Mesenteric fat pad (tissue), 1 donor: ENCODE measurements around a stretch of chr15.

DNA sequence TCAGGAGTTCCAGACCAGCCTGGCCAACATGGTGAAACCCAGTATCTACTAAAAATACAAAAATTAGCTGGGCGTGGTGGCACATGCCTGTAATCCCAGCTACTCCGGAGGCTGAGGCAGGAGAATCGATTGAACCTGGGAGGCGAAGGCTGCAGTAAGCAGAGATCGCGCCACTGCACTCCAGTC, 896 bp upstream of the MORF4L1 start:
- PRO-cap = no peak

GRCh38 chr15:78922702-78923390, 22.0 kb downstream of the CTSH start:
- PRO-cap = no peak

- PRO-cap = no peak
Observed at GRCh38 chr15:78991496-78991860, 46.6 kb upstream of the CTSH start.

GRCh38 chr15:79507208-79507501, 75.0 kb downstream of the MINAR1 start:
- PRO-cap = no peak

- PRO-cap = no peak
Observed at GRCh38 chr15:79846268-79847175, 50.3 kb downstream of the MTHFS start.

DNA sequence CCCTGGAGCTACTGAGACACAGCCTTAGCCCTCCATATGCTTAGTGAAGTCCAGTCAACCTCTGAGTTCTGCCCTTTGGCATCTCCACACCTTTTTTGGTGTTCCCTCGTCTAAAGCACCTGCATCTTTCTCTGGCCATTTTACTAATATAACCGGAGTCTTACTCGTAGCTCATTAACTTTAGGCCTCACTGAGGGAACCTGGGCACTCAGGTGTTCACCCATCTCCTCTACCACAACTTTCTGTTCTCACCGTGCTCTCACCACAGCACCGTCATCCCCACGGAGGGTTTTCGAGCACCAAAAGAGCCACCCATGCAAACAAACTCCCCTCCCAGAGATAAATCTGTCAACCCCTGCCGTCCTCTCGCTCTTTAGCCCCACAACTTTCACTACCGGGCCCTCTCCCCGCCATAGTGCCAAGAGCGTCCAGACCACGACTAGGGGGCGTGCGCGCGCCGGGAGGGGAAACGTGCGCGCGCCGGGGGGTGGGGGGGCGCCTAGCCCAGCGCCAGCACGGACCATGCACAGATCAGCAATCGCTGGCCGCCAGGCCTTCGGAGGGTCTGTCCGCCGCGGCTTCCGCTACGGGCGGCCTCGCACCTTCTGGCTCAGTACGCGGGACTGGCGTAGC, 428 bp downstream of the MTHFS start:
- PRO-cap = bidirectional peak, plus-strand start at position 493 of the sequence, minus-strand start at position 441 of the sequence

GRCh38 chr15:79898364-79899291, 1.8 kb upstream of the MTHFS start:
- PRO-cap = no peak

GRCh38 chr15:79922474-79922628, 25.5 kb upstream of the MTHFS start:
- PRO-cap = no peak

GRCh38 chr15:79970076-79970659, 828 bp downstream of the BCL2A1 start:
- PRO-cap = no peak

GRCh38 chr15:80163044-80163843, 10.4 kb downstream of the FAH start:
- PRO-cap = no peak

DNA sequence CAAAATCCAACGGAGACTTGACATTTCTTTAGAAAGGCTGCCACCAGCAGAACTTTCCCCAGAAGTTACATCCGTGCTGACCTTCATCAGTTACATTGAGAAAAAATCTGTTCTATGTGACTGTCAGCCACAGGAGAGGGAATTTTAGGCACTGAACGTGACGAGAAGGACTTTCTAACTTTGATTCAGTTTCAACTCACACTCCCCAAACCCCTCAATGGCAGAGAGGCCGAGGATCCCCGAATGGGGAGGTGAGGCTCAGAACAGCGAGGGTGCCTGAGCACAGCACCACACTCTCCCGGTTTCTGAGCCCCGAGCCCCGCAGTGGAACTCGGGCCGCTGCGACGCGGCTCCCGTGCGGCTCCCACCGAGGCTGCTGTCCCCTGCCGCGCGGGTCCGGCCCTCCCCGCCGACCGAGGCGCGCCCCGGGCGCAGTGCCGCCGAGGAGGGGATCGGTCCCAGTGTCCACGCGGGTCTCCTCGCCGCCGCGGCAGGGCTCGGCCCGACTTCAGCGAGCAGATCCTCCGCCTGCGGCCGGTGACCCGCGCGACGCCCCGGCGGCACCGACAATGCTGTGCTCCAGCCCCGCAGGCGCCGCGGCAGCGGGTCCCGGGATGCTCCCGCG, 527 bp downstream of the CTXND1 start:
- PRO-cap = no peak

DNA sequence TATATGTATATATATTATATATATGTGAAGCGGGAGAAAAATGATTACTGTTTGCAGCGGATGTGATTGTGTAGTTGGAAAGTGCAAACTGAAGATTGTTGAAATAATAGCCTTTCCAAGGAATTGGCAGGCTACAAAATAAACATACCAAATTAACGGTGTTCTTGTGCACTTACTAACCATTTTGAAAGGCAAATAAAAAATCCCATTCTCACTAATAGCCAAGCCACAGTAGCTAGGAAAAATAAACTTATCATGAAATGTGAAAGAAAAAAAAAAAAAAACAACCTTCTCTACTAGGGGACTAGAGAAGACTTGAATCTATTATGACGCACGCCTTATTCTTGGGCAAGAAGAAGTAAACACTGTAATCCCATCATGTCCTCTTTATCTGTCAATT, 633 bp upstream of the CTXND1 start:
- PRO-cap = no peak

GRCh38 chr15:80507574-80508262, 103.5 kb downstream of the ARNT2 start:
- PRO-cap = no peak

- PRO-cap = no peak
Observed at GRCh38 chr15:80596383-80597215, 98.5 kb upstream of the ABHD17C start.

DNA sequence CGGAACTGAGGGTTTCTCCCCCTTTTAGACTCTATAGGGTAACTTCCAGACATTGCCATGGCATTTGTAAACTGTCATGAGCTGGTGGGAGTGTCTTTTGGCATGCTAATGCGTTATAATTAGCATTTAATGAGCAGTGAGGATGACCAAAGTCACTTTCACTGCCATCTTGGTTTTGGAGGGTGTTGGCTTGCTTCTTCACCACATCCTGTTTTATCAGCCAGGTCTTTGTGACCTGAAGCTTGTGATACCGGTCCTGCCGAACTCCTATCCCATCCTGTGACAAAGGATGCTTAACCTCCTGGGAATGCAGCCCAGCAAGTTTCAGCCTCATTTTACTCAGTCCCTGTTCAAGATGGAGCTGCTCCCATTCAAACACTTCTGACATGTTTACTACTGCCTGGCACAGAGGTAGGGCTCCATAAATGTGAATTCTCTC, 15.7 kb upstream of the ABHD17C start:
- PRO-cap = no peak

- PRO-cap = no peak
Observed at GRCh38 chr15:80679790-80680404, 15.2 kb upstream of the ABHD17C start.

DNA sequence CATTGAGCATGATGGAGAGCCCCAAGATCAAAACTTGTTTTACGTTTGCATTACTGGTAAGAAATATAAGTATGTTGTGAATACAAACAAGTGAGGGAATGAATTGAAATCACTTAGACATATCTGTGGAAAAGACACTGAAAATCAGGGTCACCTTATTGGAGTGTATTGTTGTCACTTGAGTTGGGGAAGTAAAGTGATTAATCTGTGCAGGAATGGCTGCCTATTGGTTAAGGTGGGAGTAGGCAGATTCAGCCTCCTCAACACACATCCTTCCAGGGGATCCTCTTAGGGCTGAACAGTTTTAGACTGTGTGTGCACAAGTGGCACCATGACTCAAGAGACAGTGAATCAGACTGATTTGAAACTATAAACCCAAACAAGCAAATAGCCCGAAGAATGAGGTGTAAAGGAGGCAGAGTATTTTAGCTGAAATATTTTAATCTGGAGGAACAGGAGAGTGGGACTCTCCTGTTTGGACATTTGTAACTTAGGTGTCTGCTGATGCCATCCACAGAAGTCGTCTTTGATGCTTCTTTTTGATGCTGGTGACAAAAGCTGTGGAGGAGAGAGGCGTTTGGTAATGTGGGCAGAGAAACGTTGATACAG, 4.9 kb downstream of the ABHD17C start:
- PRO-cap = no peak

DNA sequence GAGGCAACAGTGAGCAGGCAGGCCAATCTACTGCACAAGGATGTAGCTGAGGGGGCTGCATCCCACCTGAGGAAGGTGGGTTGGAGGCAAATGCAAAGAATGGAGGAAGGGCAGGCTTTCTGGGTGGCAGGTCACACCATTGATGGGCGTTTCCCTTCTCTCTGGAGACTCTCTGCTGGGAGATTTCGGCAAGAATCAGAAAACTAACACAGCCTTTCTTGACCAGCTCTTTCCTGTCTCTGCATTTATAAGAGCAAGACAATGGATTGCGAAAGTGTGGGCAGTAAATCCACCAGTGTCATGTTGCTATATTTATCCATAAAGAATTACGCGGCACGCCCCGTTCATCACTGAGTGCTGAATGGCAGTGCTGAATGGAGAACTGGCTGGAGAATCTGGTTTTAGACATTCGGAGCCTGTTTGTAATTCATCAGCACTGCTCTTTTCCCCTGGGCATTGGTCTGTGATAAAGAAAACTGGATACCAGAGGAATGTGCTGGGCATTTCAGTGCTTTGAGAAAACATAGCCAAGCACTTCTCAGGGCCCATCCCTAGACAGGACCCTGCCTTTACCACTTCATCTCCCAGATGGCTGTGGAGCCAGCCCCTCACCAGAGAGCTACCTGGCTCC, 2.0 kb upstream of the CEMIP start:
- PRO-cap = no peak

DNA sequence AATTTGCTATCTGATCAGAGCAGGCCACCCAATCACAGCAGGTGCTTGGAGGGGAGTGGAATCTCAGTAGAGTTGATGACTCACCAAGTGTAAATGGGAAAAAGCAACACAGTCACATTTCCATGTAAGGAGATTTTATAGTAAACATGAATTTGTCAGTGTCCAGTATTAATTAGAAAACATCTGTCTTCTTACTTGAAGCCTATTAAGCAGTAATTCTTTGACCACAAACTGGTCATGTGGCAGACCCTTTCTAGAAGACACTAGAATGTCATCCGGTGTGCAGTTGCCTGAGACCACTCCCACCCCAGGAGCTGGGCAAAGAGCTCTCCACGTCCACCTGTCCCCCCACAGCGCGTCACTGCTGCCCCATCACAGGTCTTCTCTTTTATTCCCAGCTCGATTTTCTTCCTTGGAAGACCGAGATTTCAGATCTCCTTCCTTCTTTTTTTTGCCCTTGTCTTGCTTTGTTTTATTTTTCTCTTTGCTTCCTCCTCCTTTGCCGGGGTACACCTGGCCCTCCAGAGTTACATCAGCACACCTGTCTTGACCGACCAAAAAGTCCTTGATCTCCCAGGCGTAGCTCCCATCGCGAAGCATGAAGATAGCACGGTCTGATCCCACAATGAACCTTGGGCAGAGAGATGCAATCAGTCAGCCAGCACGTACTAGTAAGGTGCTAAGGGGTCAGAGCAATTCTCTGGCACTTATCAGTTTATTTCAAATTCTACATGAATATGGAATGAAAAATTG, 10.6 kb downstream of the MESD start:
- PRO-cap = no peak

DNA sequence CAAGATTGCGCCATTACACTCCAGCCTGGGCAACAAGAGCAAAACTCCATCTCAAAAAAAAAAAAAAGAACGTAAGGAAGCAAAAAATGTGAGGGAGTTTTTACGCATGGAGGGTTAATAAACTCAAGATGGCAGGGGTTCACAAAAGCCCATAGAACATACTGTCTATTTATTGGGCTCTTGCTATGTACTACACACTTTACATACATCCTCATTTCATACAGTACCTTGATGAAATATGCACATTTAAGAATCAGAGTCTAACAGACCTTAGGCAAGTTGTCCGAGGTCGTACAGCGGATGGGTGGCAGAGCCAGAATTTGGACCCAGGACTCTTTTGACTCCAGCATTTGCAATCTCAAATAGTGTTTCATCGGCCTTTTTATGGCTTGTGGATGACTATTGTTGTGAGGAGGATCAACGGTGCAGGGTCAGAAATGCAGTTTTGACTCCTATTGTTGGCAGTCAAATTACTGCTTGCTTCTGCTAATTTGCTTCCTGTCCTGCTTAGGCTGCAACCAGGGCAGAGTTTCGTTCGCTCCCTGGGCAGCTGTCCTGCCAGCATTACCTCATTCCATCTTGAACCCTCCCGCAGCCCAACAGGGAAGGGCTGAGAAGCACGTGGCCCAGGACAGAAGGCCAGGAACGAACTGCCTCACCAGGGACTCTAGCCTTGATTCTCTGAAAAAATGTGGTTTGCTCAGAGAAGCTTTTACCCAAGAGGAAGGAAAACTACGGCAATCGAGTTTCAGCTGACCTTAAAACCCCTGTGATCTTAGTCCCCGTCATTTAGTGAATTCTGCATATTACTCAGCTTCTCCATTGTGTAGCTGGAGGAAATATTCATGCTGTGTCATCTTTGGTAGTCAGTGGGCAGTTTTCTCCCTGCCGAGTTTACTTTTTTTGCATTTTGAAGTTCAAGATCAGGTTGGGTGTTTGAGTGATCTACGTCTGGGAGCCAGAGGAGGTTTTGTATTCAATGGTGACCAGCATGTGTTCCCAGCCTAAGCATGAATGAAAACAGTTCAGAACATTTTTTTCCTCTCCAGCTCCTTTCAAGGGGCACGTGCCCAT, 22.7 kb downstream of the TLNRD1 start:
- PRO-cap = no peak